ENCODE measurements around a stretch of chr10.

- RRBS, result no CpG with 5 or more reads among the region's 5 CpGs
These were observed 203.4 kb downstream of the CACNB2 start for GRCh38 chr10:18343527-18344063.

DNA sequence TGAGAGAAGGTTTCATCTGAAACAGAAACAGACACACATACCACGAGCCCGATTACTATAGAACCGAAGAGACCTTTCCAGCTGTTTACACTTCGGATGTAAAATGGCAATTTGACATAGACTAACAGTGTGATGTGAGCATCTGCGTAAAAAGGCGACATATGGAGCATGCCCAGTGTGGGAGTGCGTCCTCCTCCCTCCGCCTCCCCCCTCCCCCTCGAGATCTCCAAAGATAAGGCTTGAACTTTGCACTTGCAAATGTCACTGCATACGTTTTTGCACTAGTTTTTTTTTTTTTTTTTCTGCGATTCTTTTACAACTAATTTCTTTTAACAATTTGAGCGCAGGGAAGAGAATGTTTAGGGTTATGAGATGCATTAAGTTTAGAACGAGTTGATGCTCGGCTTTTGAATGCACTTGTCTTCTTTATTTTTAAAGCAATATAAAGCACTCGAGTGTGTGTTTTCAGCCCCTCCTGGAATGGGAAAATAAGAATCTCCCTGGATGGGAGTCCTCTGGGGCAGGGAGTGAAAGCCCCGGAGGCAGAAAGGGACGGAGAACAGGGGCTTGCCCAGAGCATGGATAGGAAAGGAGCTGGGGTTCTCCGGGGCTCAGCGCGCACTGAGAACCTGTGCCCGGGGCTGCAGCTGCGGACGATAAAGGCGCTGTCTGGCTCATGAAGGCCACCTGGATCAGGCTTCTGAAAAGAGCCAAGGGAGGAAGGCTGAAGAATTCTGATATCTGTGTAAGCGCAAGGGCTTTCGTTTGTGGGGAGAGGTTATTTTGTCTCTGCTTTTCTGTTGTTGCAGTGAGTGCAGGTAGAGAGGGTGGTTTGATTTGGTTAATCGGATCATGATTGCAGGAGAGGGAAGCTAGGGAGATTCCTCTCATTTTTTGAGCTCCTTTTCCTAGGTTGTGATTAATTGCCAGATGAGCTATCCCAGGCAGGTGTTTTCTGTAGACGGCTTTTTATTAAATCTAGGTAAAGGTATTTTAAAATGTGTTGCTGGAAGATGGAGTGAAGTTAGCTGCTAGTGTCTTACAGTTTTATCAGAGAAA is 250.7 kb downstream of the NSUN6 start:
- RRBS, result 8% methylated on average over 3 of the region's 28 CpGs

DNA sequence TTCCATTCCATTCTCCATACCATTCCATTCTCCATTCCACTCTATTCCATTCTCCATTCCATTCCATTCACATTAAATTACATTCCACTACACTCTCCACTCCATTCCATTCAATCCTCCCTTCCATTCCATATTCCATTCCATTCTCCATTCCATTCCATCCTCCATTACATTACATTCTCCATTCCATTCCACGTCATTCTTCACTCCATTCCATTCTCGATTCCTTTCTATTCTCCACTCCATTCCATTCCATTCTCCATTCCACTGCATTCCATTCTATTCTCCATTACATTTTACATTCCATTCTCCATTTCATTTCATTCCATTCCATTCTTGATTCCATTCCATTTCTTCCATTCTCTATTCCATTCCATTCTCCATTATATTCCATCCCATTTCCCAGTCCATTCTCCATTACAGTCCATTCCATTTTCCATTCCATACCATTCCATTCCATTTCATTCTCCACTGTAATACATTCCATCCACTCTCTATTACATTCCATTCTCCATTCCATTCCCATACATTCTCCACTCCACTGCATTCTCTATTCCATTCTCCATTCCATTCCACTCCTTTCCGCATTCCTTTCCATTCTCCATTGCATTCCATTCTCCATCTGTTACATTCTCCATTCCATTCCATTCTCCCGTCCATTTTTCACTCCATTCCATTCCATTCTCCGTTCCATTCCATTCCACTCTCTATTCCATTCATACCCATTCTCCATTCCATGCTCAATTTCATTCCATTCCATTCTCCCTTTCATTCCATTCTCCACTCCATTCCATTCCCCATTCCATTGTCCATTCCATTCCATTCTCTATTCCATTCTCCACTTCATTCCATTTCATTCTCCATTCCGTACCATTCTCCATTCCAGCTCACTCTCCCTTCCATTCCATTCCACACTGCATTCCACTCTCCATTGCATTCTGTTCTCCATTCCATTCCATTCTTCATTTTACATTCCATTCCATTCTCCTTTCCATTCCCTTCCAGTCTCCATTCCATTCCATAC is 87.3 kb downstream of the NSUN6 start:
- RRBS, result no CpG with 5 or more reads among the region's 6 CpGs

GRCh38 chr10:18565854-18566881 is 85.2 kb downstream of the NSUN6 start:
- RRBS, result no CpG with 5 or more reads among the region's 7 CpGs

- RRBS, result no CpG with 5 or more reads among the region's 7 CpGs
These were observed 83.9 kb downstream of the NSUN6 start for GRCh38 chr10:18566977-18568391.

DNA sequence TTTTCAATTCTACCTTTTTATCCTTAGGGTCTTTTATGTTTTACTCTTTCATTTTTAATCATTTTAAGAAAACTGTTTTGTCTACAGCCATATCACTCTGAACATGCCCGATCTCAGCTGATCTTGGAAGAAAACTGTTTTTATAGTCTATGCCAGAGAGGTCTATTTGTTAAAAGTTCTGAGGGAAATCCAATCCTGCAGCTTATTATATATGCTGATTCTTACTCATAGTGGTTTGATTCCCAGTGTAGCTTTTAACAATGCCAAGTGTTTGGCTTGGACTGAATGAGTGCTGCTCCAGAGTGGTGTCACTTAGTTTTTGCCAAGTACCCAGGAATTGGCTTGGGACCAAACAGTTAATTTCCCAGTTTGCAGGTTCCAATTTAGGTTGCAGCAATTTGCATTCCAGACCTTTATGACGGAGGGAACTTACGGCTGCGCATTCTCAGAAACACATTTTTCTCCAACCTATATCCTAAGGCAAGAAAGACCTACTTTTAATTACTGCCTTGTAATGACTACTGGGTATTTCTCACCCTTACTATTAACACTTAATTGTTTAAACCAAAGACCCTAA is 32.4 kb downstream of the NSUN6 start:
- RRBS, result no CpG with 5 or more reads among the region's 4 CpGs

- RRBS, result no CpG with 5 or more reads among the region's 15 CpGs
These were observed 985 bp upstream of the ARL5B start for GRCh38 chr10:18658112-18658779.

GRCh38 chr10:18710024-18710417 is 50.8 kb downstream of the ARL5B start:
- RRBS, result 59% methylated on average over 1 of the region's 18 CpGs

DNA sequence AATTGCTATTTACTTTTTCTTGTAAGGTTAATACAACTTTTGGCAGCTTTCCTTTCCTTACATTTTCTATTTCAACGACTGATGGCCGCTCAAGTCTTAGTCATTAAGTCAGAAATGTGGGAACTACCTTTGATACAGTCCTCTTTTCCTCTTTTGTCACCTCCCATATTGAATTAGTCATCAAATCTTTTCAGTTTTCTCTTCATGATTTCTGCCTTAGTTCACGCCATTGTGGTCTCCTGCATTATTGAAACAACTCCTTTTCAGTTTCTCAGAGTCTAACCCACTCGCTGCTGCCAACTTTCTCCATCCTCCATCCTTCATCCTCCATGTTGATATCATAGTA is 138.5 kb upstream of the MALRD1 start:
- RRBS, result no CpG with 5 or more reads among the region's 4 CpGs

DNA sequence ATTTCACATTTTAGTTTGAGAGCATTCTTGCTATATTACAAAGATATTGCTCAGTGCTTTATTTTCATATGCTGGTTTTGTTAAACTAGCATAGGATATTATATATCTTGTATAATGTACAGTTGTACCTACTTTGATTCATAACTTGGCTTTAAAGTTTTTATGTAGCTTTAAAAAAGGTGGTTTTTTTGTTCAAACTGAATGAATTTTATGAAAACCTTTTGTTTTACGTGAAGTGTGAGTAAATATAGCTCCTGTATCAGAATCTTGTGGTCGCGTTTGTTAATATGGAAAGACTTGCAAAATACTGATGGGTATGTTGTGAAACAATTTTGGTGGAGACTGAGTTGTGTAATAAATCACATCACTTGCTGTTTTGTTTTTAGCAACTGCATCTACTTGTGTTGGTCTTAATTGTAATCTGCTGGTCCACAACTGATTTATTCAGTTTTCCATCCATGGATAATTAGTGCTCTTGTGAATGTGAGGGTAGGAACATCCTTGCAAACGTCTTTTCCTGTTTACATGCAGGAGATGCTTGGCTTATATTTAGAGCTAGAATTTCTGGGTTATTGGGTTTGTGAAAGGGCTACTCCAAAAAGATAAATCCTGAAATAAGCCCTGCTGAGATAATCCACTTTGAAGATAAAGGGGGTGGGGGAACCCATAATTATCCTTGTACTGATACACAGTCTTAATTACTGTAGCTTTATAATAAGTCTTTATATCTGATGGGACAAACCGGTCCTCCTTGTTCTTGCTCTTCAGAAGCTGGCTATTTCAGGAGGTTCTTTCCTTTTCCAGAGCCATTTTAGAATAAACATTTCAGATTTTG is 10.6 kb downstream of the PLXDC2 start:
- RRBS, result no CpG with 5 or more reads among the region's 5 CpGs

GRCh38 chr10:19931068-19931420 is 114.8 kb downstream of the PLXDC2 start:
- RRBS, result no CpG with 5 or more reads among the region's 5 CpGs

DNA sequence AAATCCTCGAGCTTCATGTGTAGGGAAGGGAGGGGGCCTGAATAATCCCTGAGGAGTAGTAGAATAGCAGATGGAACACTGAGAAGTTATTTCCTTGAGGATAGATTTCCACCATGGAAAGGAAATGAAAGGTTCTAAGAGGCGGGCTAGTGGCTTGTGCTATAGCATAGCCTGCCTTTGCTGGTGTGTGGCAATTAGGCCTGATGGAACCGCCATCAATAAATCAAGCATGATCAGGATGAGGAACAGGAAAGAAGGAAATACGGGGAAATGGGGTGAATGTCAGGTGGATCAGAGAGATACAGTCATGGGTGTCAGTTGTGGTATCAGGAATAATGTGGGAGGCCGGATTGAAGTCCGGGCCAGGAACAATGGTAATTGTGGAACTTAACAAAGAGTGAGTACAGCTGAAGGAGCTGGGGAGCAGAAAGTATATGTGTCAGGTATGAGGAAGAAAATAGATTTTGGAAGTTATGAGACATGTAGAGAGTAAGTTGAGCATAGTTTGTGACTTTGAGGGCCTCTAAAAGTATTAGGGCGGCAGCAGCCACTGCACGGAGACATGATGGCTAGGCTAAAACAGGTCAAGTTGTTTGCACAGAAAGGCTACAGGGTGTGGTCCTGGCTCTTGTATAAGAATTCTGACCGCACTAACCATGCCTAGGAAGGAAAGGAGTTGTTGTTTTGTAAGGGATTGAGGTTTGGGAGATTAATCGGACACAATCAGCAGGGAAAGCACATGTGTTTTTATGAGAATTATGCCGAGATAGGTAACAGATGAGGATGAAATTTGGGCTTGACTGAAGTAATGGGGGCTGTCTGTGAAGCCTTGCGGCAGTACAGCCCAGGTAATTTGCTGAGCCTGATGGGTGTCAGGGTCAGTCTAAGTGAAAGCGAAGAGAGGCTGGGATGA is 304.7 kb downstream of the PLXDC2 start:
- RRBS, result no CpG with 5 or more reads among the region's 13 CpGs

- RRBS, result no CpG with 5 or more reads among the region's 5 CpGs
These were observed 308.8 kb downstream of the PLXDC2 start for GRCh38 chr10:20124916-20125496.

- RRBS, result no CpG with 5 or more reads among the region's 3 CpGs
These were observed 5.1 kb downstream of the NEBL start for GRCh38 chr10:20891809-20892525.

DNA sequence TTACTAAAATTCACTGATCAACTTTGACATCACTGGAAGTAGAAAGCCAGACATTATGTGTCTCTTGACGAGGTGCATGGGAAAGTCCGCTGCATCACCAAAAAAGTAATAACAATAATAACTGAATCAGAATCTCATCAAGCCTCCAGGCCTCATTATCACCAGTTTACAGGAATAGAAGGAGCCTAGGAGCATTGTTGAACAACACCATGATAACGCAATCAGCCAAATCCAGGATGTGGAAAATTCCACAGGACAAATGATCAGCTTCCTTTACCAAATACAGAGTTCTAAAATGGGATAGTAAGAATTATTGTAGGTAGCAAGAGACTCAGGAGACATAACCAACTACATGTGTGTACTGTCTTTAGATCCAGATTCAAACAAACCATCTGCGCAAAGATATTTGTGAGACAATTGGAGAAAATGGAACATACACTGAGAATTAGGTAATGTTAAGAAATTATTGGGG is 160.6 kb downstream of the SKIDA1 start:
- RRBS, result no CpG with 5 or more reads among the region's 4 CpGs

DNA sequence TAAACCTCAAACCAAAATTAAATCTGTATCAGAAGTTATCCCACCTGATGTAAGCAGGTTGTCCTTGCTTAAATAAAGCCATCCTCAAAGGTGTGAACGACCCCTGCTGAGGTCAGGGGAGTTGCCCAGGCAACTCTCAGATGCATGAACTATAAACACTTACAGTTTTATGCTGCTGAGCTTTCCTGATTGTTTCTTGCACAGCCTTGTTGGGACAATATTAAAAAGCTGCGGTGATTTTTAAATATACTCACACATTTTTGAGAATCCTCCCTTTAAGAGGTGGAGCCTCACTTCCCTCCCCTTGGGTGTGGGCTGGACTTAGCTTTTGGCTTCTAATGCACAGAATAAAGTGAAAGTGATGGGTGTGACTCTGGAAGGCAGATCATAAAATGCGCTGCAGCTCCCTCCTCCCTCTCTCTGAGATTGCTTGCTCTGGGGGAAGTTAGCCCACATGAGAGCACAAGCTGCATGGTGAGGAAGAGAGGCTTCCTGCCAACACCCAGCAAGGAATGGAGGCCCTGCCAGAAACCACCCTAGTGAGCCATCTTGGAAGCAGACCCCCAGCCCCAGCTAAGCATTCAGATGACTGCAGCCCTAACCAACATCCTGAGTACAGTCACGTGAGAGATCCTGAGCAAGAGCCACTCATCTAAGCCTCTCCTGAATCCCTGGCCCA is 152.6 kb downstream of the SKIDA1 start:
- RRBS, result no CpG with 5 or more reads among the region's 4 CpGs

GRCh38 chr10:21928839-21929356 is 74.6 kb downstream of the DNAJC1 start:
- RRBS, result no CpG with 5 or more reads among the region's 2 CpGs

DNA sequence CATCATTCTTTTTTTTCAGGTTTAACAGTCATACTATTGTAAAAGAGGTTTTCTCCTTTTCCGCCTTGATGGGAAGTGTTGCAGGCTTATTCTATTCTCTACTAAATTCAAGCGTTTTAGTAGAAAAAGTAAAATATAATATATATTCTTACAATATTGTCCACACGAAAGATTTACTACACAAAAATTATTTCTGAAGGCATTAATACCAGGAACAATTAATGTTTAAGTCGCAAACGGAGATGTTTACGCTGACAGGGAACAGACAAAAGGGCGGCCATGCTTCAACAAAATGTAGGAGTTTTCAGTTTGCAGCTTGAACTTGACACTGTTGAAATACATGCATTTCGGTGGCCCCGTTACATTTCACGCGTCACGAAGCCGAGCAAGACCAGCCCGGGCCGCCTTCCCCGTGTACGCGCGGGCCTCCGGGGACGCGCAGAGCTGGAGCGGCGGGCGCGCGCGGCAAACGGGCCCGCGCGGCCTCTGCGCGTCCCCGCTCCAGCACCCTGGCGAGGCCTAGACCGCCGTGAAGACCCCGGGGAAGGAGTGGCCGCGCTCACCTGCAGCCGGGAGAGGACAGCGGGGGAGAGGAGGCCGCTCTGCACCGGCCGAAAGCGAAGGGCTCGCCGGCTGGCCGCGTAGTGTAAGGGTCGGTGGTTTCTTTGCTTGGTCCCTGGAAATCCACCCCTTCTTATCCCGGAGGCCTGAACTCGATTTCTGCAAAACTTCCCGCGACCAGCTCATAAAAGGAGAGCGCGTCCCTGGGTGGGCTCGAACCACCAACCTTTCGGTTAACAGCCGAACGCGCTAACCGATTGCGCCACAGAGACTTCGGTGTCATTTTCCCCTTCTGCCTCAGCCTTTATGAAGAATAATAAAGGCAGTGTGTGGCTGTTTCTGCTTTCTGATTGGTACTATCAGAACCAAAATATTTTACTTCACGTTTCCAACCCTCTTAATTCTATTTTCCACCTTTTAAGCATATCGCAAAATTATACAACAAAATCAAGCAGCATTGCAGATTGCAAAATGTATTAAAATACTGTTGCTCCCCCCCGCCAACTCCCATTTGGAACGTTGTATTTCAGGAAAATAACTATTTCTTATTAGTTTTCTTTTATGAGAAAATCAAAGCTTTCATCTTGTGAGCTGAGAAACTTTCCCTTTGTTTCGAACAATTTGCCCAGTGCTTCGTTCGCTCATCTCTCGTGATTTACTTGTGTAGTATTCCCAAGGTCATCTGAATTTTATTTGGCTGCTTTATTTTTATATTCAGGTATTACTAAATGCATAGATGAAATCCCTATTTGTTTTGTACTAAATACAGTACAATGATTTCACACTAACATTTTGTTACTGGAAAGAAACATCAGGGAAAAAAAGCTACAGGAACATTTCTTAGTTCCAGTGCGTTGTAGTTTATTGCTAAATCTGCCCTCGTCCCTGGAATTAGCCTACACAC is 11.5 kb upstream of the EBLN1 start:
- RRBS, result under 1% methylated on average over 20 of the region's 76 CpGs

- RRBS, result no CpG with 5 or more reads among the region's 11 CpGs
These were observed 931 bp upstream of the BMI1 start for GRCh38 chr10:22319935-22320400.

All from pericardium (tissue), 1 donor.